ENCODE results near the genes ROS1 and SLC35F1.

GRCh38 chr6:116909057-116909371 is 32.0 kb downstream of the RFX6 start:
- PRO-cap, 7 experiments: no peak in any of the 7 experiments

DNA sequence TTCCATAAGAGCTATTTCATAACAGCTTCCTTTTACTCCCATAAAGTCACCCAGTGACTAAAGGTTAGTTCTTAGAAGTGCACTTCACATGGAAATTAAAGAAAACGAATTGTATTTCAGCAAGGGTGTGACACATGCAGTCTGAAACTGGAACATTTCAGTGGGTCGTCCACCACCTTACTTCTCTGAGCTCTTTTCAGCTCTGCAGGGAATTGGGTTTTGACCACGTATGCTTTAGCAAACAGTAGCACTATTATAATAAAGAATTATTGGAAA is at the start of gene ROS1:
TSS of gene ROS1 (minus strand) at position 81 of the 276 bp plus-strand sequence.
- PRO-cap, 7 experiments: no peak in any of the 7 experiments

DNA sequence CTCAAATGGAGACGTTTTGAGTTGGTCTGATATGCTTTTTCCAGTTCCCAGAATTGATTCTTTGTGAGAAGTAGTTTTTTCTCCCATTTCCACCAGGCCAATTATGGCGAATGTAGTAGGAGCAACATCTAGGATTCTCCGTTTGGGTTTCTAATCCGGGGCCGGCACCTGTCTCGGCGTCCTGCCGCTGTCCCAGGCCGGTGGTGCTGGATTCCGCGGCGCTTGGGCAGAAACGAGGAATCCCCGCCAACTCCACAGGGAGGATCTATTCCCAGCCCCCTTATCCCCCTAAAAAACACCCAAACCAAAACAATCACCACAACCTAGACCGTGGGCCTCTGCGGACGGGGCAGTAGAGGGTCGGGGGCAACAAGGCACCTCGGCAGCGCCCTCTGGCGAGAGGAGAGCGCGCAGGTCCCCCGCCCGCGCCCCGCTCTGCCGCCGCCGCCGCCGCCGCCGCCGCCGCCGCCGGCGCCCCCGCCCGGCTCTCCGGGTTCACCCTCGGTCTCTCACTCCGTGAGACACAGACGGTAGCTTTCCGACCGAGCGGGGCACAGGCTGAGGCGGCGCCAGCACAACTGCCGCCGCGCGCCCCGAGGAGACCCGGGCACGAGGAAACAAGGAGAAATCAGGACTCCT is at the start of gene SLC35F1:
TSS of gene SLC35F1 (plus strand) at position 524 of the 639 bp plus-strand sequence.
- PRO-cap, 7 experiments: no peak in any of the 7 experiments

DNA sequence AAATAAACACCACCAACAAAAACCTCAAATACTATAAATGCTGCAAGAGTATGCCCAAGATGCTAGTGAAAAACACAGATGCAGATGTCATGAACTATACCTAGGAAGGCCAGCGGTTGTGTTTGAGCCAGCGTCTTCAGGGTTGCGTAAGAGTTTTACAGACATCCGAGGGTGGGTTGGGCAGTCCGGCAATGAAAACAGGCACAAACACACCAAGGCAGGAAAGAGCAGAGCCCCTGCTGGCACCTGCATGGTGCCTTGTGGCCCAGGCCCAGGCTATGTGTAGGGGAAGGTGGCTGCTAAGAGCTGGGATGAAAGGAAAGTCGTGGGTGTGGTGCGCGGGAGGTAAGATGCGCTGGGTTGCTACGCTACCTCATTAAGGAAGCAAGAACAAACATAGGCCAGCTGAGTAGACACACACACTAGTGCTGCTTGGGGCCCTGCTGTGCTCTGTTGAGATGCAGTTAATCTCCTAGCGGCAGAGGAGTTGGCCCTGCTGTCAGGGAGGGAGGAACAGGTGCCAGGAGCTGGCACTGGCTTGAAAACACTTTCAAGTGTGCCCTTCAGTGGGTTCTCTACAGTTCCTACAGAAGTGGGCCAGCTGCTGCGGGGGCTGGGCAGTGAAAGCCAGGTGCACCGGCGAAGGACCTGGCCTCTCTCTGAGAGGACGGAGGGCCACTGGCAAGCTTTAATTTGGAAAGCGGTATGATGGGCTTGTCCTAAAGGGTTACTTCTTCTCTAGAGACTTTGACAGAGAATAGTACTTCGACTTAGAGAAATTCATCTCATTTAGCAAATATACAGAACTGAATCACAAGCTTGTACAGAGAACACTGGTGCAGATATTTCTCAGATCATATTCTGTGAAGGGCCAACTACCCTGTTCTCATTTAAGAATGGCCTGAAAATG is 170.1 kb upstream of the PLN start:
- PRO-cap, 7 experiments: no peak in any of the 7 experiments

DNA sequence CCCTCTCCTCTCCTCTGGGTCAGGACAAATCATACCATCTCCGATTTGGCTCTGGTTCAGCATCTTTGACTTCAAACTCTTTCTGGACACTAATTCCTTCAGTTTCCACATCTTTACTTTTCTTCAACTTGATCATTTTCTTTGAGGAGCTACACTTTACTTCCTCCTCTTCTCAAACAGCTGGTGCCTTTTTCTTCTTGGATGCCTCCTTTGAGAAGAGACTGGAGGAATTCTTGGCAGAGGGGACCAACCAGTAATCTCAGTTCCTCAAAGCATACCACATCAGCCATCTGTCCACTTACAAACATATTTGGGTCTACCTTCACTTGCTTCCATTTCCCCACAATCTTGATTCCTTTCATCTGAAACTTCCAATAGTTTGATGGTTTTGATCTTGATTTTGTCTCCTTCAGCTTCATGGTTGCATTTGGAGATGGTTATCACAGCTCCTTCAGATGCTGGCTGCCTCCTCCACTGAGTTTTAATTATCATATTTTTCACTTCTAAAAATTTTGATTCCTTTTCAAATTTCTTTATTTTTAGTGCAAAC is 93.4 kb upstream of the PLN start:
- PRO-cap, 7 experiments: no peak in any of the 7 experiments

DNA sequence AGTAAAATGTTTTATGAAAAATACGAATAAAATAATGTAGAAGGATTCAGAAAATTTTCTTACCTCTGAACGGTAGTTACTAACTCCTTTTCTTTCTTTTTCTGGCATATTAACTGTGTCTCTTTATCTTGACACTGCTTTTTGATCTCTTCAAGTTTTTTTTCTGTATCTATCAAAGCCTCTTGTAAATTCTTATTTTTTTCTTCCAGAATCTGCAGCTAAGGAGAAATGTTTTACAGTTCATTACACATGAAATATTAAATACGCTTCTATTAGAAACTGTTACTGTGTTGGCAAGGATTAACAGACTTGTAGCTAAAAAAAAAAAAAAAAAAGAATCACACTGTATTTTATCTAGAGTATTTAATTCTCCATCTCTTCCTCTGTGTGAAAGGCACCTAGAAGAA is 66.4 kb upstream of the PLN start:
- PRO-cap, 7 experiments: no peak in any of the 7 experiments

DNA sequence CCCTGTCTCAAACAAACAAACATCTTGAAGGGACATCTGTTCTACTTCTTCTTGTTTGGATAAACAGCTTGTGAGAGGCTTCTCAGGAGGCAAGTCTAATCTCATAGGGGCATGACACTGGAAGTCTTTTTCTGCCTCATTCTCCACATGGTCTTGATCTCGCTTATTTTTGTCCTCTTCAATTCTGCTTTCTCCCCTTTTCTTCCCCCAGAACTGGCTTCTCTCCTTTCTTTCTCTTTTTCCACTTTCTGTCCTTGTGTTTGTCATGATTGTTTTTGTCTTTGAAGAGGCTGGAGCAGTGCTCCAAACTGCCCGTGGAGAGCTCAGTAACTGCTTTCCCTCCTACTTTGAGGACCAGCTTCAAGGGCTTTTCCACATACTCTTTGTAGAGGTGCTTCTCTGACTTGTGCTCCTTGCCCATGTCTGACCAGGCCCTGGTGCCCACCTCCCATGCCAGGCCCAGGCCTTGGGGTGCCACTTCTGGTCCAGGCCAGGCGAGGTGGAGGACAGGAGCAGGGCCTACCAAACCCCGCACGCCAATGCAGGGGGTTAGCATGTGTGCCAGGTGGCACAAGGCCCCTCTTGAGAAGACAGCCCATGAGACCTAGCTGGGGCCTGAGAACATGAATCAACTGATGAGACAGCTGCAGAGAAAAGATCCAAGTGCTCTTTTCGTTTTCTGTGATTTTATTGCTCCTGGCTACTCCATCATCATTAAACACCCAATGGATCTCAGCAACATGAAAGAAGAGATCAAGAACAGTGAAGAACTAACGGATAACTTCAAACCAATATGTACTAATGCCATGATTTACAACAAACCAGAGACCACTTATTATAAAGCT is 47.1 kb upstream of the PLN start:
- PRO-cap, 7 experiments: no peak in any of the 7 experiments

DNA sequence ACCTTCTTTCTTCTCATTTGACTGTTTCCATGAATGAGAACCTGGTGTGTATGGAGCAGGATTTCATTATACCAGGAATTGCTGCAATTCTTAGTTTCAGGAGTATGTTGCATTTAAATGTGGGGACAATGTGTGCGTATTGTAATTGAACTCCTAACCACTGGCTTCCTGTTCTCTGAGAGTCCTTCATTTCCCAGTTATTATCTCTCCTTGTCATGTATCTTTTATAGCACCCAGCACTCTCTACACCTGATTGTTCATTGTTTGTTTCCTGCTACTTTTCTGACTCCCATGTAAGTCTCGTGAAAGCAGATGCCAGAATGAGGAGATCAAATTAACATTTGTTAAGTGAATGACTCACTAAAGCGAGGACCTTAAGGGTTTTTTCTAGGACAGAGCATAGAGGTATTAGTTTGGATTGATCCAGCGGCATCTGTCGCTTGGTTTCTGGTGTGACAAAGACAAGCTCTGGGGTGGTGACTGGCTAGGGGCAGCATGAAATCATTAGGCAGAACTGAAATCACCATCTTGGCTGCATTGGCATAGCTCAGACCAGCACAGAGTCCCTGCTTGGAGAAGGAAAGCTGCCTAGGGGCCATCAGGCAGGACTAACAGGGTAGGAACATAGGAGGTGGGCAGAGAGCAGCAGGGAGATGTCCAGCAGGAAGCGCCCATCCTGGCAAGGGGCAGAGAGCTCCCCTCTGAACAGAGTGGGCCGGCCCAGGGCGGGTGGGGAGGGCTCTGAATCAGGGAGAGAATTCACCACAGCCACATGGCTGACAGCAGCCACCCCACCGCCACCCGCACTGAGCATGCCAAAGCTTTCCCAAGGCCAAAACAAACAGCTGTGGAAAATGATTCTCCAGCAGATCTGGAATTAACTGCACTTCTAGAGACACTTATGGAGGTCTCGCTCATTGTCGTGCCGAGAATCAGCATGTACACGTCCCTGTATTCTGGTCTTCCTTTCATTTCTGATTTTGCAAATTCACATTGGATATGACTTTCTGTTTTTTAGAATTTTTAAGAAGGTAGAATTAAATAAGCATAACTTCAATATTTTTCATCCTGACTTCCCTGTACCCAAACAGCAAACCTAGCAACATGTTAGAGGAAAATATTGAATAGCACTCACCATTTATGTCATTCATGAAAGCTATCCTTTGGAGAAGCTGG is 97.2 kb upstream of the CEP85L start:
- PRO-cap, 7 experiments: no peak in any of the 7 experiments

DNA sequence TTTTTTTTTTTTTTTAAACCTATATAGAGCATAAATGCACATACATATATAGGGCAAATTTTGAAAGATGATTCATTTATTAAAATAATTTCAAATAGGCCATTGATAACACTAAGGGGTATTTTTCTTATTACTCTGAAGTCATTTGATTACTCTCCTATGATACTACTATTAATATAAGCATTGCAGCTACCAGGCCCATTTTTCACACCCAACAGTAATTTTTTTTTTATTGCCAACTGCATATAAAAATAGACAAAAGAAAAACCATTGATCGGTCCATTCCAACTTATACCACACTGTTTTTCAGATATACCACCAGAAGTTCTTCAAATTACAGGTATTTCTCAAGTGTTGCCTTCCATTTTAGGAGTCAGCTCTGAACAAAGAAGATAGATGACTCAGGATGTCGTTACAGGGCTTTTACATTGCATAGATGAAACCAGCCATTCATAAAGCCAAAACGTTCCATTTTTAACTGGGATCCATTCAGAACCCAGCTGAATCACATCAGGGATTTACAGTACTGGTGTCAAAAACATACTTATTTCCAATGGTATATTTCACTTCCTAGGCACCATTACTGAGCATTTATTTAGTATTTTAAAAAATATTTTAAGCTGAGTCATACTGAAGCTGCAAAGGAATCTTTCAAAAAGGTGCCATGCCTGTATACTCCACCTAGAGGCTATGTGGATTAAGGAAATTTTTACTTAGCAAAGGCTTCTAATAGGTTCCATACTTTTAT is 2.3 kb downstream of the ASF1A start:
- PRO-cap, 7 experiments: no peak in any of the 7 experiments

- PRO-cap, 7 experiments: no peak in any of the 7 experiments
Observed at GRCh38 chr6:118899403-118900096, 5.6 kb downstream of the ASF1A start.

GRCh38 chr6:119077696-119078372 is 630 bp downstream of the FAM184A start:
- PRO-cap, 7 experiments: peak in 3 of 7 experiments; most common plus-strand start chr6:119077984 (in 1); most common minus-strand start chr6:119077819 (in 1)

GRCh38 chr6:119230203-119231077 is 119.1 kb downstream of the MAN1A1 start:
- PRO-cap, 7 experiments: no peak in any of the 7 experiments

DNA sequence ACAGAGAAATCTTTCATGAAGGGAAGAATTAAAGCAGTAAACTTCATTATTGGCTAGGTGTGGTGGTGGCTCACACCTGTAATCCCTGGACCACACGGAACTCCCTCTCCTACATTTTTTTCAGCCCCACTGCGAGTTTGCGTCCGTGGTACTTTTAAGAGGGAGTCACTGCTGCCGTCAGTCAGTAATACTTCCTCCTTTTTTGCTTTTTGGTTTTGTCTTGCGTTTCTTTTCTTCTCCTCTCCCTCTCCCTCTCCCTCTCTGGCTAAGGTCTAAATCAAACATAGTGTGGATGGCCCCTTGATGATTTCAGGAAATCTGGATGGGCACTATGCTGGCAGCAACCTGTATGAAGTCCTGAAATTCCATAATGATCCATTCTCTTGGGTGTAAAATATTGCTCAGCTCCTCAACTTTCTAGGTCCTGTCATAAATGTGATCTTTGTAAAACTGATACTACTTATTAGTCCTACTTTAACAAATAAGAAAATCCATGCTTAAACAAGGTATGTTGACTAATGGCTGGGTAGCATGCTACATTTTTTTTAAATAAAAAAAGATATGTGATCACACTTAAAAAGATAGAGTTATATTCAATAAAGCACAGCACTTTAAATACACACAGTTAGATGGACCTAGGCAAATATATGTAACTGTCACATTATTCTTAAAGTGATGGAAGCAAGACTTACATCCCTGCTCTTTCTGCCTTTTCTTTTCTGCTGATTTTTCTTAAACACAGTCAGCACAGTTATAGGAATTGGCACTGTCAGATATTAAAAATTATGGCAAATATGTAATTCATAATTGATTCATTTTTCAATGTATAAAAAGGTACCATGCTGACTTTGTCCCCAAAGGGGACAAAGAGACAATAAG is 112.0 kb downstream of the MAN1A1 start:
- PRO-cap, 7 experiments: no peak in any of the 7 experiments

DNA sequence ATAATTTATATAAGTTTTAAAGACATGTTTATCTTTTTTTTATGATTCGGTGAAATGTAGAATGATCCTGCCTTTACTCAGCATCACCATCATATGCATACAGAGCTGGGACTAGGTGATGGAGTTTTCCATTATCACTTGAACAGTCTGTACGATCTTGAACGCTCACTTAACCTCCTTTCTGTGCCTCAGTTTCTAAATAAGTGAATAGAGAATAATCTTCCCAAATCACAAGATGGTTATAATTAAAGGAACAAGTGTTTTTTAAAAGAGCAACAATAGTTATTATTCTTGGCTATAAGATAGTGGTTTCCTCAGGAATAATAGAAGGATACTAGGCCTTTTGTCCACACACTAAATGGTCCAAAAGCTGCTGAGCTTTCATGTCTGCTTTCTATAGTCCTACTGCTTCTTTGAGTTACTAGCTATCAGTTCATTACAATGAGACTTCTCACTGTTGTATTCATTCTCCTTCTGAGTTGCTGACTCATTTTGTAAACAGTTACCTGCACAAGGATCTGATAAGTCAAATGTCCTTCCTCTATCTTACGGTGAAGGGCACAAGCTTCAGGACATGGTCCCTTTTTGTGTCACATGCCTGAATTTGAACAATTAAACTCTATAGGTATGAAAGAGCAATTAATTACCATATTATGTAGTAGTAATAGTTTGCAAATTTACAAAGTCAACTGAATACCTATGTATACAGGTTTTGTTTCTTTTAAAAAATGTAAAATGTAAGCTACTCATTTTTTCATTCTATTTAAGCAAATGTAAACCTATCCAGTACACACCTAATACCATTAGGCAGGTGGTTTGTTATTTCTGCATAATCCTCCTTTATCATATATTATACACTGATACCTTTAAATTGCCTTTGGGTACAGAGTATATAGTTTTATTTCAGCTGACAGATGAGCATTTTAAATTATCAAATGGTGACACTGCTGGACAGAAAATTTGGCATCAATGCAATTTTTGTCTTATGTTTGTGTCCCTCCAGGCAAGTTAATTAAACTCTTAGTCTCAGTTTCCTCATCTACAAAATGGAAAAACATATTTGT is 90.5 kb downstream of the MAN1A1 start:
- PRO-cap, 7 experiments: no peak in any of the 7 experiments

- PRO-cap, 7 experiments: no peak in any of the 7 experiments
Observed at GRCh38 chr6:119310269-119311620, 38.8 kb downstream of the MAN1A1 start.

DNA sequence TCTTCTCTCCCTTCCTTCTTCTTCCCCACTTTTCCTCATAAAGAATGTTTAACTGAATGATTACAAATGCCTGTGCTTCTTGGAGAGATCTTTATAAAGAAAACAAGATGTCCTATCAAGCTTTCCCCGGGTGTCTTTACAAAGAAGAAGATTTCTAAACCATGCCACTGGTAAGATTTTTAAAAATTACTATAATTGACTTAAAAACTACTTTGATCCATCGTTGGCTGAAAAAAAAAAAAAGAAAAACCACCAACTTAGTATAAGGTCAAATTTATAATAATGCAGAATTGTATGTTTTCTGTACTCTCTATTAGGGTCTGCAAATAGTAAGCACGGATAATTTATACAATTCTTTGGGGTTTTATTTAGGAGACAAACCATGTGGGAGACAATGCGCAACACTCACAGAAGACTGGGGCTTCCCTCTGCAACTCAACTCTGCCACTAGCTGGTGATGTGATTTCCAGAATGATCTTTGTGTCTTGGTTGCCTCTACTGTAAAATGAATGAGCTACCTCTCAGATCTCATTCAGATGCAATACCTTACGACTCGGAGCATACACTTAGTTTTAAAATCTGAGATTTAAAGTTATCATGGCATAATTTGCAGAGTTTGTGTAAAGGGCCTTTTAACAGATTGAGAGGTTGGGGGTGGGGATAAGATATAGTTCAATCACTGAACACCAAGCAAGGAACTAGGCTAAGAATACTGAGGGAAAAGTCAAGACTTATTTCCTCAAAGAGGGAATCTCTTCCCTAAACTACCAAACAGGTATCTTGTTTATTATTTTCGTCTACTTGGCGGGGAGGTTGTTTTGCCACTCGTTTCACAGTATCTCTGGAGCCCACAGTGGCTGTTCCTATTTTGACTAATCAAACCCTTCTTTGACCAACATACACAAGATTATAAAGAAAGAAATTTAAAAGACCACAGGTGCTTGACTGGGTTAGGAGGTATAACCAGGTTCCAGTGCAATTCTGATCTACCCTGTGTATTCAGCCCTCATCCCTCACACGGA is 6.3 kb downstream of the MAN1A1 start:
- PRO-cap, 7 experiments: no peak in any of the 7 experiments

GRCh38 chr6:119355082-119355563 is 5.6 kb upstream of the MAN1A1 start:
- PRO-cap, 7 experiments: no peak in any of the 7 experiments

- PRO-cap, 7 experiments: no peak in any of the 7 experiments
Observed at GRCh38 chr6:119442730-119443336, 93.3 kb upstream of the MAN1A1 start.

DNA sequence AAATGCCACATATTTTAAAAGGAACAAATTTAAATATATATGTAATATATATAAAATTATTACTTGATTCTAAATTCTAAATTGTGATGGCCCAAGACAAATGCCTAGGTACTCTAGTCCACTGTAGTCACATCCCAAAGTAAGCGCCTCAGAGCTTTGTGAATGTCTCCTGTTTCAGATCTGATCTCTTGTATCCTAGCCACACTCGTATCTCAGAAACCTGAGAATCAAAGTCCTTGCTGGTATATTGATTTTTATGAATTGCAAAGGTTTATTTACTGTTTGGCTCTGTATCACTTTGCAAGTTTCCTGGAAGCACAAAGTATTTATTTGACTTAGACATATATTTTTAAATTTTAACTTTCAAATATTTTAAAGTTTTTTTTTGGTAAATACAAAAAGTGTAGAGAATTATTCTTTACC is 148.8 kb upstream of the MAN1A1 start:
- PRO-cap, 7 experiments: no peak in any of the 7 experiments

DNA sequence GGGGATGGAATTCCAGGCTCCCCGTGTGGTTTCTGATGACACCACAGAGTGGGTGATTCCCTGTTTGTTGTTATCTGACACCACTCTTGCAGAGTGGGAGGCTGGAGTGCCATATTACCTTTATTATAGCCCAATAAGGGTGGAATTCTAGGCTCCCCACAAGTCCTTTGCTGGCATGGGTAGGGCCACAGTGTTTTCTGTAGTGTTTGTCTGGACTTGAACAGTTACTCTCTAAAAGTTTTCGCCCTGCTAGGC is 264.7 kb upstream of the MAN1A1 start:
- PRO-cap, 7 experiments: no peak in any of the 7 experiments